Zone of skin (tissue), 1 donor: ENCODE measurements around a stretch of chr6.

GRCh38 chr6:37766037-37766349 lies 53.5 kb upstream of the ZFAND3 start:
- RRBS, result no CpG with 5 or more reads among the region's 7 CpGs

DNA sequence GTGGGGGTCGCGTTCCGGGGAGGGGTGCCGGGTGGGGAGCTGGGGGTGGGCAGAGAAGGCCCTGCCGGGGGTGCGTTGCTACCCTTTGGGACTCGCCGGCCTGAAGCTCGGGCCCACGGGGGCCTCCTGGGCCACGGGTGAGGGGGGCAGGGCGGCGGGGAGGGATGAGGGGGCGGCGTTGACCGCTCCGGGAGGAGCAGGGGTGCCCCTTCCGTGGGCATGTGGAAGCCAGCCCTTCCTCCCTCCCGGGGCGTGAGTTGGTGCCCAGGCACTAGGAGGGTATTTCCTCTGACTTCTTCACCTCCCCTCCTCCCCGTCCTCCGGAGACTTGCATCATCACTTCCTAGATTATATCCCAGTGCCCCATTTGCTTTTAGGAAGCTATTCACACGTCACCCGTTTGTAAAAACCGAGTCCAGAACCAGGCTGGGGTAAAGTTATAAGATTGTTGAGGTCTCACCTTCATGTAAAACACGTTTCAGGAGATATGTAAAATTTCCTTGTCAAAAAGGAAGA lies 680 bp downstream of the ZFAND3 start:
- RRBS, result 3% methylated on average over 14 of the region's 26 CpGs

DNA sequence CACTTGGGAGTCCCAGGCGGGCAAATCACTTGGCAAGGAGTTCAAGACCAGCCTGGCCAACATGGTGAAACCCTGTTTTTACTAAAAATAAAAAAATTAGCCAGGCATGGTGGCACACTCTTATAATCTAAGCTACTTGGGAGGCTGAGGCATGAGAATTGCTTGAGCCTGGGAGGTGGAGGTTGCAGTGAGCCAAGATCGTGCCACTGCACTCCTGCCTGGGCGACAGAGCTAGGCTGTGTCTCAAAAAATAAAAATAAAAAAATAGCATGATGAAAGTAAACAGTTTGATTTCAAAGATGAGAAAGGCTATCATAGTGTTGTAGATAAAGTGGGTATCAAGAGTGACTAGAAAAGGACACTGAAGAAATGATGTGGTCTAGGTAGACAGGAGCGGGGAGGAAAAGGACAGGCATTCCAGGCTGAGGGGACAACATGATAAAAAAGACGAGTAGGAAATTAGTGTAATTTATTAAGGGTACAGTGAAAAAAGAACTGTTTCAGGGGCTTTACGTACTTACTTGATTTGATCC lies 41.6 kb downstream of the ZFAND3 start:
- RRBS, result no CpG with 5 or more reads among the region's 6 CpGs

- RRBS, result no CpG with 5 or more reads among the region's 5 CpGs
Observed at GRCh38 chr6:37878257-37878835, 58.8 kb downstream of the ZFAND3 start.

- RRBS, result no CpG with 5 or more reads among the region's 2 CpGs
Observed at GRCh38 chr6:38148313-38148743, 328.8 kb downstream of the ZFAND3 start.

GRCh38 chr6:38157027-38157648 lies 337.6 kb downstream of the ZFAND3 start:
- RRBS, result no CpG with 5 or more reads among the region's 9 CpGs

DNA sequence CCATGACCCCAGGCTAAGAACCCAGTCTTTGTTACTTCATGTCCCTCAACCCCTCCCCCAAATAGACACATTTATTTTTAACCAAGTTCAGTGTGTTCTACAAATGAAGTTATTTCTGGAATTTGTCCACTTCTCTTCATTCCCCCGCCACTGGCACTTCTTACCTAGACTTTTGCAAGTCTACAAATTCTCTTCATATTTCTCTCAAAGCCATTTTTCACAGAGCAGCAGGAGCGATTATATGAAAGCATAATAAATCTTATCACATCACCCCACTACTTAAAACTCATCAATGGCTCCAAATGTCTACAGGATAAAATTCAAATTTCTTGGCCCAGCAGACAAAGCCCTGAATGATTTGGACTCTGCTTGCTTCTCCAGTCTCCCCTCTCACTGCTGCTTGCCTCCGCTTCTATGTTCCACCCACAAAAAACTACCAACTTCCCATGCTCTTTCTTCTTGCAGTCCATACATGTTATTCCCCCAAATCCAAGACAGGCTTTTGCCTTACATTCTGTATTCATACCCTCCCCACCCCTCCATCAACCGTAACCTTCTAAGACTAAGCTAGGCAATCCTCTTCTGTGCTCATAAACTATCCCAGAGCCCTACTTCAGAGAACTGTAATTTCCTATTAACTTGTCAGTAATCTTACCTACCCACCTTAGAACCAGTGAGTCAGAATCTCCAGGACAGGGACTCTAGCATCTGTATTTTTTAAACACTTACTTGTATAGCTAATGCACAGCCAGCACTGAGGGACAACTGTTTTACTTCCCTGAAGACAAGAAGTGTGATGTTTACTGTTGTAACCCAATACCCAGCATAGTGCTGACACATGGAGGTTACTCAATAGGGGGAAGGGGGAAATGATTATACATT lies 131.2 kb downstream of the BTBD9 start:
- RRBS, result no CpG with 5 or more reads among the region's 4 CpGs

DNA sequence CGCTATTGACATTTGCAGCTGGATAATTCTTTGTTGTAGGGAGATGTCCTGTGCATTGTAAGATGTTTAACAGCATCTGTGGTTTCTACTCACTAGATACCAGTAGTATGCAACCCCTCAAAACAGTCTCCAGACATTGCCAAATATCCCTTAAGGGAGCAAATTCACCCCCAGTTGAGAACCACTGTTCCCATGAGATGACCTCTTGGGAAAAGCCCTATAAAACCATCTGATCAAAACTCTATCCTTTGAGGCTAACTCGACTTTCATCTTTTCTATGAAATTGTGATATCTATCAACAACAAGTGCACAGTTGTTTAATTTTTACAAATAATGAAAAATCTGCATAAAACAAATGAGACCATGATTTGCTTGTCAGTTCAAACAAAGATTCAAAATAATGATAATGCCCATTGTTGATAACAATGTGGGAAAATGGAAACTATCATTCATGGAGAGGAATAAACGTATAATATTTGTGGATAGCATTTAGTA lies 74.4 kb downstream of the BTBD9 start:
- RRBS, result no CpG with 5 or more reads among the region's 3 CpGs

- RRBS, result no CpG with 5 or more reads among the region's 1 CpG
Observed at GRCh38 chr6:38571695-38571954, 68.1 kb downstream of the BTBD9 start.

GRCh38 chr6:38603950-38604517 lies 35.7 kb downstream of the BTBD9 start:
- RRBS, result no CpG with 5 or more reads among the region's 4 CpGs

- RRBS, result no CpG with 5 or more reads among the region's 14 CpGs
Observed at GRCh38 chr6:38640513-38640837, 746 bp upstream of the BTBD9 start.

- RRBS, result 97% methylated on average over 2 of the region's 26 CpGs
Observed at GRCh38 chr6:38722545-38723237, 7.6 kb downstream of the DNAH8 start.

GRCh38 chr6:39496860-39497317 lies 174.4 kb upstream of the KCNK16 start:
- RRBS, result no CpG with 5 or more reads among the region's 7 CpGs

DNA sequence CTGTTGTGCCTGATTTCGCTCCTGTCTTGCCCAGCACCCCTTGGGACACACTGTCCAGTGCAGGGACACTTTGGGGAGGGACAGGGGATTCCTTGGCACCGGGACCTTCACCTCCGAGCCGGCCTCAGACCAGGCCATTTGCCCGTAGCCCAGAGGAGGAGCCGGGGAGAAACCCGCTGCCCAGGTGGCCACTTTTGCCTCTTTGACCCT lies 393 bp upstream of the DAAM2 start:
- RRBS, result 16% methylated on average over 3 of the region's 7 CpGs

GRCh38 chr6:39794138-39794723 lies 2.1 kb downstream of the DAAM2 start:
- RRBS, result no CpG with 5 or more reads among the region's 6 CpGs

- RRBS, result 57% methylated on average over 3 of the region's 10 CpGs
Observed at GRCh38 chr6:39830450-39830986, 38.3 kb downstream of the DAAM2 start.

- RRBS, result no CpG with 5 or more reads among the region's 7 CpGs
Observed at GRCh38 chr6:40719674-40720289, 132.6 kb upstream of the LRFN2 start.

DNA sequence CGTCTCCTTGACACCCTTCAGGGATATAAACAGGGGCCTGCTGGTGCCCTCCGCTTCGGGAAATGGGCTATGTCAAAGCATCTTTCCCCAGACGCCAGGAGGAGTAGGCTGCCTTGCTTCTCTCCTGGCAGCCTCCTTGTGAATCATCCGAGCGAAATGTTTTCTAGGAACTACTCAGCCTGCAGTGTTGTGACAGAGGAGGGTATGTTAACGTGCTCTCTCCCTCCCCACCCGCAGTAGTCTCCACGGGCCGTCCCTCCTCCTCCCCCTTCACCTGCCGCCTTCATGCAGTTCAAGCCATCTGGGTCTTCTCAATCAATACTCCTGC lies 168.1 kb upstream of the LRFN2 start:
- RRBS, result no CpG with 5 or more reads among the region's 11 CpGs

- RRBS, result no CpG with 5 or more reads among the region's 2 CpGs
Observed at GRCh38 chr6:40779378-40779612, 192.1 kb upstream of the LRFN2 start.